ENCODE results near the gene DACH1.

DNA sequence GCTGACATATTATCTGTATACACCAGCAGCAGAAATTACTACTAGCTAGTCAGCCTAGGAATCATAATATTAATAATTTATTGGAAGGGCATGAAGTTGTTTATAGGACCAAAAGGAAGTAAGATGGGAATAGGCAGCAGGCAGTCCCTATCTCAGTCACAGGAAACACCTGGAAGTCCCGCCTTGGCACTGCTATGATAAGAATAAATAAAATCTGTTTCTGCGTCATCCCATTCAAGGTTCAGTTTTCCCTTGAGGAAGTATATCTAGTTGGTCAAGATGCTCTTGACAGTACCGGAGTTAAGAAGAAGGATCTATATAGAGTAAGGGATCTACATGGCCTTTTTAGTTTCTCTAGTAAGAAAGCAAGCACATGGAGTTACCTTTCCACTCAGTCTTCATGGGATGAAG is 830.7 kb downstream of the DIAPH3 start:
- RRBS, result no CpG with 5 or more reads among the region's 3 CpGs

- RRBS, result no CpG with 5 or more reads among the region's 3 CpGs
Measured at GRCh38 chr13:59497590-59498234, 666.0 kb downstream of the DIAPH3 start.

DNA sequence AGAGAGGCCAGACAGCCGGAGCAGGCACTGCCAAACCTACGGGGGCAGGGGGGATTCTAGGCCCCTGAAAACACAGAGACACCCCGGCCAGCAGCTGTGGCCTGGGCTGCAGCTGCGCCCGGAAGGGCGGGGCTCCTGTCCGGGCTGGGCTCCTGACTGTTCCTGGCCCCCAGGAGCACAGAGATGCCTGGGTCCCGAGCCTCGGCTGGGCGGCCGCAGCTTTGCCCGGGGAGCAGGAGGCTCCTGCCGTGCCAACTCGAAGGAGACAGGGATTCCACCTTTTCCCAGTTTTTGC is 245.7 kb upstream of the ENSG00000285566 start:
- RRBS, result 87% methylated on average over 13 of the region's 14 CpGs

GRCh38 chr13:66798648-66798936 is 431.5 kb downstream of the PCDH9 start:
- RRBS, result no CpG with 5 or more reads among the region's 2 CpGs

DNA sequence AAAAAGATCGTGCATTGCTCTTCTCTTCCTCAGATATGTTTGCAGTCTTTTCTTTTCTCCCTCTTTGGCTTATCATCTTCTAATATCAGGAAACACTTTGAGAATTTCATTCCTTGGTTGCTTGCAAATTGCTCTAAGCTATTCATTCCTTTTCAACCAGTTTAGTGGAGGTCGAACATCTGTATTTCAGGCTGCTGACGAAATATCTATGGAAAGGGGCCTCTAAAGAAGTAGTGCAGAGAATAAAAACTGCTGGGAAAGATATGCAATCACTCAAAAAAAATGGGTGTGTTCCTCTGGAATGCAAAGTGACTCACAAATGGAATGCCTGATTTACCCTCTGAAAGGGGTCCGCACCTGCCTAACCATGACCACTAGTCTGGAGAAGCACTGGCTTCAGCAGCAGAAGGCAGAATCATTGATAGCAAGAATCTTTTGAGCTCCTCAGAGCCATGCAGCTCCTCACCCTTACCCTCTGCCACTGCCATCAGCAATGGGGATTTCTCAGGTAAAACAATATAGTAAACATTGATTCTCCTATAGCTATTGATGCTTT is 129.4 kb downstream of the PCDH9 start:
- RRBS, result no CpG with 5 or more reads among the region's 4 CpGs

DNA sequence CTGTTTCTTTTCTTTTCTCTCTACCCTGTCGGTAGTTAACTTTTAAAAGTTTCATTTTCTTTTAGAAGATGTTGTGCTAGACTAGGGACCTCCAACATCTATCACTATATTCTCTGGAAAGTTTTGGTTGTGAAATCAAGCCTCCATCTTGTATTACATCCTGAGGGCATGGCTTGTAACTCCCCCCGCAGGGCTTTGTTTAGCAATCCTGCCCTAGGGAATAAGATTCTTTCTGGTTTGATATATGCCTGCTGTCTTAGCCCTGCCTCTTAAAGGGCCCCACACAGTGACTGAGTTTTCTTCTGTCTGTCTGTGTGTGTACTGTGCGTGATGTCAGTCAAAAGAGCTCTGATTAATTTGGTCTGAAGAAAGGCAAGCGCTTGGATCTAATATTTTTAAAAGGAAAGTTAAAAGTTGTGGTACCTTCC is 1027.4 kb upstream of the PCDH9 start:
- RRBS, result no CpG with 5 or more reads among the region's 4 CpGs

GRCh38 chr13:71765106-71765589 is 101.9 kb downstream of the DACH1 start:
- RRBS, result no CpG with 5 or more reads among the region's 2 CpGs

GRCh38 chr13:71852029-71852563 is 14.9 kb downstream of the DACH1 start:
- RRBS, result no CpG with 5 or more reads among the region's 4 CpGs

- RRBS, result 8% methylated on average over 2 of the region's 47 CpGs
Measured at GRCh38 chr13:71866856-71867798, at the start of gene DACH1. Gene DACH1 (minus strand): TSS chr13:71867204.

GRCh38 chr13:73427984-73428623 is 369.3 kb downstream of the KLF5 start:
- RRBS, result no CpG with 5 or more reads among the region's 5 CpGs

GRCh38 chr13:73610904-73611389 is 552.1 kb downstream of the KLF5 start:
- RRBS, result no CpG with 5 or more reads among the region's 5 CpGs

GRCh38 chr13:73933910-73934489 is 875.2 kb downstream of the KLF5 start:
- RRBS, result no CpG with 5 or more reads among the region's 5 CpGs

- RRBS, result no CpG with 5 or more reads among the region's 4 CpGs
Measured at GRCh38 chr13:75310885-75311443, 171.0 kb downstream of the TBC1D4 start.

DNA sequence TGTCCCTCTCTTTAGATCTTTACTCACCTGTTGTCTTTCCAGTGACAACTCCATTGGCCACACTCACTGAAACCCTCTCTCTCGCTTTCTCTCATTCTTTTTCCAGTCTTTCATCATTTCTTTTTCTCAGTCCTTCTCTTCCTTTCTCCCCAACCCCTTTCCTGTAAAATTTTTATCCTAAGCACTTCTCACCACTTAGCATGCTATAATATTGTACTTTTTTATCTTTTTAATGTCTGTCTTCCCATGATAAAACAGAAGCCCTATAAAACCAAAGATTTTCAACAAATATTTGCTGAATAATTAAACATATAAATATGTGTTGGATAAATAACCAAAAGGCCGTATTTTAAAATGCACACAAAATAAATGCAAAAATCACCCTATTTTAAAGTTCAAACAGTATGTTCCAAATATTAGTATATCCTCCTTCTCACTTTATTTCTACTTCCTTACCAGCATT is 90.1 kb downstream of the TBC1D4 start:
- RRBS, result no CpG with 5 or more reads among the region's 2 CpGs

DNA sequence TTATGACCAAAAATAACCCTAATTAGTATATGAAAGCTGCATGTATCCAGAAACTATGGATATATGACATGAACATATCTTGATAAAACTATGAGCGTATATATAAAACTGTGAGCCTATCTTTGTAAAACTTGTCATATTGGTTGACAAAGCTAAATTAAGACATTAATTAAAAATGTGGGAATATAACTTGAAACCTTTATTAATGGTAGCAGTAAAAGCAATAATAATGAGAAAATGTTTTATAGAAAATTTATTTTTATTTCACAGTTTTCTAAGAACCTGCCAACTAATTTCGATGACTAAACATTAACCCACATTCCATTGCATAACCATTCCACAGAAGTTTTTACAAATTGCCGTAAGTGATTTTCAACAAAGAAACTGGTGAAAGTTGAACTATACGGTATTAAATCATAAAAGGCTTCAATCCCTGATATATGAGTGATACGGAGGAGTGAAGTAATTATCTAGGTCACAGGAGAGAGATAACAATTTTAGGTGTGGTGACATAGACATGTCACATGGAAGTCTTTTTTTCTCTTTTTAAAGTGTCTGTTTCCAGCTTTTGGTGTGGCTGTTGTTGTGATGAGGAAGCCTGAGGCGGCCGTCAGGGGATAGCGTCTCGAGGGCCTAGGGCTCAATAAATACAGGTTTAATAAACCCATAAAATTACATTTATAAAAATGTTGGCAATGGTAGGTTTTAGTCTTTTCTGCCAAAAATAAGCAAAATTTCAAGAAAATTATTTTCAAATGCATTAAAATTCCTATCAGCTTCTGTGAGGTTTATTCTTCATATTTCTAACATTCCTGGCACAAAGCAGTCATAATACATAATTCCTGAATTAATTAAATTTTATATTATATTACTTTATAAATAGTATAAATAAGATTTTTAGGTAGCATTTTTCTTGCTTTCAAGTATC is 29.4 kb downstream of the TBC1D4 start:
- RRBS, result no CpG with 5 or more reads among the region's 9 CpGs

- RRBS, result 69% methylated on average over 4 of the region's 8 CpGs
Measured at GRCh38 chr13:75694739-75695118, 58.6 kb downstream of the LMO7 start.

DNA sequence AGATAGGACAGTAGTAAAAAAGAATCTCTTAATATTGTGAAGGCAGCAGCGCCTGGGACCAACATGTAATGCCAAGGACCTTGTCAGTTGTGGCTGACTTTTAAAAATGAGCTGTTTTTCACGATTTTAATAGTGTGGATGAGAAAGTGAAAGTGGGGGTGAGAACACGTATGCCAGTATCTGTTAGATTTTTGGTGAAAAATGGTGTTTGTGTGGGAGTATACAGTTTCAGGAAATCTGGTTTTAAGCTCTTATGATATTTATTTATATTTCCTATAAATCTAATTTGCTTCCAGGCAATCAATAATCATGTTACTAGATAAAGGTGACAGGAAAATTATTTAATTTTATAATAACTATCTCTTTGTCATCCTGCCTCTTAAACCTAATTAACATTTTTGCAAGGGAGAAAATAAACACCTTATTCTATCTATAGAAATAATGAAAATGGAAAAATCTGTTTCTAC is 125.3 kb downstream of the LMO7 start:
- RRBS, result no CpG with 5 or more reads among the region's 3 CpGs

DNA sequence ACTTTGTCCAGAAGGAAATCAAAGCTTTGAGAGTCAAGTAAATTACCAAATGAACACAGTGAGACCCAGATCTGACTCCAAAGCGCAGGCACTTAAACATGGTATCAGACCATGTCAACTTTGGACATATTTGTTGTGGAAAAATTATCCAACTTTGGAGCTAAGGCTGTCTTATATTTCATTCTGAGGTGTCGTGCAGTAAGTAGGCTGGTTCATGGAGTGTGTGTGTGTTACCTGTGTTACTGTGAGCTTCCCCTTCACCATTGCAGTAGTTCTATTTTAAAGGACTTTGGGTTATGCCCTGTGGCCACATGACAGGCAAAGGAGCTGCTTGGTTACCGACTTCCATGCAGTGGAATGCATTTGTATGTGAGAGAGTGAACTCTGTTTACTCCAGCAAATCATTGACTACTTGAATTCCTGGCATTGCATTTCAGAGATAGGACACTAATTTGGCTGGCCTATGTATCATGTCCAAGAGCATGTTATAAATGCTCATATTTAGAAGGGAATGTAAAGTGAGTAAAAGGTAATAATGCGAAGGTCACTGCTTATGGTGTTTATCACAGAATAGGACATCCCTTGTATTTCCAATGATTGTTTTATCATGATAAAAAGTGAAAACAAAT is 156.3 kb downstream of the LMO7 start:
- RRBS, result no CpG with 5 or more reads among the region's 4 CpGs

DNA sequence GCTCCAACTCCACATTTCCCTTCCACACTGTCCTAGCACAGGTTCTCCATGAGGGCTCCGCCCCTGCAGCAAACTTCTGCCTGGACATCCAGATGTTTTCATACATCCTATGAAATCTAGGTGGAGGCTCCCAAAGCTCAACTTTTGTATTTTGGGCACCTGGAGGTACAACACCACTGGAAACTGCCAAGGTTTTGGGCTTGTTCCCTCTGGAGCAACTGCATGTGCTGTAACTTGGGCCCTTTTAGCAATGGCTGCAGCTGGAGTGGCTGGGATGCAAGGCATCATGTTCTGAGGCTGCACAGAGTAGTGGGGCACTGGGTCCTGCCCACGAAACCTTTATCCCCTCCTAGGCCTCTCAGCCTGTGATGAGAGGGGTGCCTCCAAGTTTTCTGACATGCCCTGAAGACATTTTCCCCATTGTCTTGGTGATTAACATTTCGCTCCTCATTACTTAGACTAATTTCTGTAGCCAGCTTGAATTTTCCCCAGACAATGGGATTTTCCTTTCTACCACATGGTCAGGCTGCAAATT is 450.8 kb downstream of the LMO7 start:
- RRBS, result no CpG with 5 or more reads among the region's 3 CpGs